Neural cell (in vitro differentiated cells): Measurements from ENCODE around the gene SLC6A18.

DNA sequence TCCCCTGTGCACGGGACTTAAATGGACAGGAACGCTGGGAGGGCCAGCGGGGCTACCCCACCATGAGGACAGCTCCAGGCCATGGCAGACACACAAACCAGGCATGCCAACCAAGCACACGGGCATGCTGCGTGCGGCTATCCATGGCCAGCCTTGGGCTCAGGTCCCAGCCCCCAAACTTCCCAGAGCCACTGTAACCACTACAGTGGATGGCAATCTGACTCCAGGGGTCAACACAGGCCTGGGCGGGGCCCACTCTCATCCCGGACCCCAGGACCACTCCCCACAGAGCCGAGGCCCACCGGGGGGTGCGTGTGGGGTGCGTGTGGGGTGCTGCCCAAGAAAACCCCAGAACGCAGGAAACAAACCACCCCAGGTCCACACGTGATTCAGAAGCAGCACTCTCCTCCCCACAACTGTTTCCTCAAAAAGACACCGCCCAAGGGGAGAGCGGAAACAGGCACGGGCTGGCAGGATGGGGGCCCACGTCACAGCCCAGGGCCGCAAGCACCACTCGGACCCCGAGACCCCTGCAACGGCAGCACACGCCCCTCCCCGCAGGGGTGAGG is 7.4 kb downstream of the SLC12A7 start:
- RAMPAGE, long total RNA = no peak

GRCh38 chr5:1109849-1110531 is 1.9 kb downstream of the SLC12A7 start:
- RAMPAGE, long total RNA = no peak

DNA sequence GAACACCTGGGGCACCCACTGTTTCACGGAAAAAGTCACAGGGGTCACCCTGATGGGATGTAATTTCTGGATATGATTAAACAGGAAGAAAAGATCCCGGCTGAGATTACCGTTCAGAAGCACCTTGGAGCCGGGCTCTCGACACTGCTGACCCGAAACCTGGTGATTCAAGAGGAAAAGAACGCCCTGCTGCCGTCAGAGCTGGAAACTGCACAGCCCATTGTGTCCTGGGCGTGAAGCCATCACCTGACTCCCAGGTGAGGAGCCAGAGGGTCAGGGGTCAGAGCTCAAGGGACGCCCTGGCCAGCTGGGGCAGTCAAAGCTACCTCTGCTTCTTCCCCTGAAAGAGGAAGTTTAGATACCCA is 17.8 kb upstream of the SLC12A7 start:
- RAMPAGE, long total RNA = no peak

GRCh38 chr5:1131015-1131657 is 19.3 kb upstream of the SLC12A7 start:
- RAMPAGE, long total RNA = no peak

- RAMPAGE, long total RNA = no peak
These were observed at the start of gene SLC6A18 for GRCh38 chr5:1225369-1225600. Gene SLC6A18 (plus strand): TSS chr5:1225381.

GRCh38 chr5:1239584-1239813 is 14.3 kb downstream of the SLC6A18 start:
- RAMPAGE, long total RNA = no peak

DNA sequence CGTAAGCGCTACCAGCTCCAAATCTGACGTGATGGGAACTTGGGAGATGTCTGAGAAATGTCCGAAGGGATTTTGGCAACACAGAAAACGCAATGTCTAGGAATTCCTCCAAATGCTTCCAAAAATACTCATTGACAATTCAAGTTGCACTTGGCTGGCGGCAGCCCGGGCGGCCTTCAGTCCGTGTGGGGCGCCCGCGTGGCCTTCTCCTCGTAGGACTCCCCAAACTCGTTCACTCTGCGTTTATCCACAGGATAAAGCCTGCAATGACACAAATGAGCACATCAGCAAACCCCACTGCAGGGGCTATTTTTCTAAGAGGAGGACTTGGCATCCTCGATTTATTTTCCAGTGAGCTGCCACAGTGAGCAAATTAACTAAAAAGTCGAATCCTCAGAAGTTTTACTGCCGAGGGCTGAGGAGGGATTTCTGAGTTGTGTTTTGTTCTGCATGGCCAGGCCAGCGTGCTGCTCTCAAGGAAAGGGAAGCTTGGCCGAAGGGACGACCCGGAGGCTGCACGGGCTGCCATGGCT is 23.4 kb upstream of the TERT start:
- RAMPAGE, long total RNA = no peak

- RAMPAGE, long total RNA = no peak
These were observed 1.5 kb downstream of the CLPTM1L start for GRCh38 chr5:1343278-1343987.

- RAMPAGE, long total RNA = no peak
These were observed 14.9 kb upstream of the SLC6A3 start for GRCh38 chr5:1460162-1460573.

- RAMPAGE, long total RNA = no peak
These were observed 33.6 kb downstream of the LPCAT1 start for GRCh38 chr5:1489846-1490802.

GRCh38 chr5:1507537-1508442 is 16.0 kb downstream of the LPCAT1 start:
- RAMPAGE, long total RNA = no peak

DNA sequence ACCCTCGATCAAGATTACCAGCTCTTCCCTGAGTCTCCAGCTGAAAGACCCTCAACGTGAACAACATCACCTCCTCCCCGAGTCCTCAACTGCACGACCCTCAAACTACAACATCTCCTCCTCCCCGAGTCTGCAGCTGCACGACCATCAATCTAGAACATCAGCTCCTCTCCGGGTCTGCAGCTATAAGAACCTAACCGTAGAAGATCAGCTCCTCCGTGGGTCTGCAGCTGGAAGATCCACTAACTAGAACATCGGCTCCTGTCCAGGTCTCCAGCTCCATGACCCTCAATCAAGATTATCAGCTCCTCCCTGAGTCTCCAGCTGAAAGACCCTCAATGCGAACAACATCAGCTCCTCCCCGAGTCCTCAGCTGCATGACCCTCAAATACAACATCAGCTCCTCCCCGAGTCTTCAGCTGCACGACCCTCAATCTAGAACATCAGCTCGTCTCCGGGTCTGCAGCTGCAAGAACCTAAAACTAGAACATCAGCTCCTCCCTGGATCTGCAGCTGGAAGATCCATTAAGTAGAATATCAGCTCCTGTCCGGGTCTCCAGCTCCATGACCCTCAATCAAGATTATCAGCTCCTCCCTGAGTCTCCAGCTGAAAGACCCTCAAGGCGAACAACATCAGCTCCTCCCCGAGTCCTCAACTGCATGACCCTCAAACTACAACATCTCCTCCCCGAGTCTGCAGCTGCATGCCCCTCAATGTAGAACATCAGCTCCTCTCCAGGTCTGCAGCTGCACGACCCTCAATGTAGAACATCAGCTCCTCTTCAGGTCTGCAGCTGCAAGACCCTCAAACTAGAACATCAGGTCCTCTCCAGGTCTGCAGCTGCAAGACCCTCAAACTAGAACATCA is 100.5 kb upstream of the LPCAT1 start:
- RAMPAGE, long total RNA = no peak

GRCh38 chr5:1668229-1668679 is 131.4 kb downstream of the MRPL36 start:
- RAMPAGE, long total RNA = no peak

DNA sequence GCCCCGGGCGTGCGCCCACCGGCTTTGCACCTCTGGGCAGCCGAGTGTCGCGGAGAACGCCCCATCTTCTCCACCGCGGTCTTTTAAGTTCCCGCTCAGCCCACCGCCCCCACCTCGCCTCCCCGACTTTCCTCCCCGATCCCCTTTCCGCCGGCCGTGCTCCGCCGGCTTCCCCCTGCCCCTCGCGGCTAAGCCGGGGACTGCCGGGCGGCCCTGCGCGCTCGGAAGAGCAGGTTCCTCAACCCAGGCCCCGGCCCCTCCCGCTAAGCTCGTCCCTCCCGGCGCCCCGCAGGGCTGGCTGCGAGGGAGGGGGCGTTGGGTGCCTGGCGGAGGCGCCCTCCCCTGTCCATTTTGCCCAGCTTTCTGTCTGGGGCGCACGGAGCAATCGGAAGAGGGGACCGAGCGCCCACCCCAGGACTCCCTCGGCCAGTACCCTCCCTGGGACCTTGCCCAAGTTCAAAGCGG is 925 bp upstream of the IRX4 start:
- RAMPAGE, long total RNA = no peak

- RAMPAGE, long total RNA = no peak
These were observed 155.8 kb upstream of the IRX4 start for GRCh38 chr5:2038499-2038943.

GRCh38 chr5:2538195-2538775 is 213.2 kb downstream of the IRX2 start:
- RAMPAGE, long total RNA = no peak

GRCh38 chr5:2675608-2675880 is 75.9 kb downstream of the IRX2 start:
- RAMPAGE, long total RNA = no peak

- RAMPAGE, long total RNA = no peak
These were observed 18.2 kb downstream of the IRX1 start for GRCh38 chr5:3613797-3614282.

DNA sequence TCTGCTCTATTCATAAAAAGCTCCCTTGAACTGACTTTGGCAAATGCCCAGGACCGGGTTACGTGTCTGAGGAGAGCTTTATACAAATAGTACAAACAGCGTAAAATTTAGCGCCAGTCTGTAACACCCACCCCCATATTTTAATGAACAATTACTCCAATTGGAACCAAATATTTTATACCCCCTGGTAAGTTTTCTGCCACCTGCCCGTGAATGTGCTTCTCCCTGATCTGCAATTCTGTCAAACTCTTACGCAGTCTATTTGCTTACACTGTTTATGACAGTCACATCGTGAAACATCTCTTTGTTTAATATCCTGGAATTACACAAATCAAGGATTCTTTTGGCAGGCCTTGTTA is 145.5 kb downstream of the IRX1 start:
- RAMPAGE, long total RNA = no peak

DNA sequence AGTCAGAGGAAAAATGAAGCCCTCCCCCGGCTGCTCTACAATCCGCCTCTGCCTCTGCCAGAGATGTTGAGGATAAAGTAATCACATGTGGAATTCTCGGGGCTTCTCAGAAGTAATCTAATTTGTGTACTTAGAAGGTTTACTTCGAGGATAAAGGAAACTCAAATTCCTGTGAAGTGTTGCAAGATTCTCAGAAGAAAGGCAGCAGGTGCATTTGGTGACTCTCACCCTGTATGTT is 726.1 kb upstream of the ADAMTS16 start:
- RAMPAGE, long total RNA = no peak